ENCODE measurements around a stretch of chr20.

GRCh38 chr20:17638174-17638658, 43.8 kb downstream of the RRBP1 start:
- PRO-cap, 2 experiments: no peak in any of the 2 experiments

DNA sequence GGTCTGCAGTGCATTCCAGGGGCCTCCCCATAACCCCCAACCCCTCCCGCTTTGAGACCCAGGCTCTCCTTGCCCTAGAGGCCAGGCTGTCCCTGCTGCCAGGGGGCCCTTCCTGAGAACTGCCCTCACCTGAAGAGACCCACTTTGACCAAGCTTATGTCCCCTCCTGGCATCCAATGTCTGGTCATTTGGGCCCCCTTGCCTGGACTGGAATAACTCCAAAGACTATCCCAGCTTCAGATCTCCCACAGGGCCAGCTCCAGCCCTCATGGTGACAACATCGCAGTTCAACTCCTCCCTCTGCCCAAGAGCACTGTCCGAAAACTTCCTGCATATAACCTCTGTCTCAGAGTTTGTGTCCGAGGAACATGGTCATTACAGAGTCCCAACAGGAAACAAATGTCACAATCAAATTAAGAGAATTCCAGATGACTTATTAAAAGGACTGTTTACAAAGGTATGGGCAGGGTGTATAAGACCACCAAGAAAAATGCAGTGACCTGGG, 125.0 kb downstream of the BANF2 start:
- PRO-cap, 2 experiments: no peak in any of the 2 experiments

- PRO-cap, 2 experiments: no peak in any of the 2 experiments
These were observed 132.3 kb downstream of the SNX5 start for GRCh38 chr20:17836134-17836932.

DNA sequence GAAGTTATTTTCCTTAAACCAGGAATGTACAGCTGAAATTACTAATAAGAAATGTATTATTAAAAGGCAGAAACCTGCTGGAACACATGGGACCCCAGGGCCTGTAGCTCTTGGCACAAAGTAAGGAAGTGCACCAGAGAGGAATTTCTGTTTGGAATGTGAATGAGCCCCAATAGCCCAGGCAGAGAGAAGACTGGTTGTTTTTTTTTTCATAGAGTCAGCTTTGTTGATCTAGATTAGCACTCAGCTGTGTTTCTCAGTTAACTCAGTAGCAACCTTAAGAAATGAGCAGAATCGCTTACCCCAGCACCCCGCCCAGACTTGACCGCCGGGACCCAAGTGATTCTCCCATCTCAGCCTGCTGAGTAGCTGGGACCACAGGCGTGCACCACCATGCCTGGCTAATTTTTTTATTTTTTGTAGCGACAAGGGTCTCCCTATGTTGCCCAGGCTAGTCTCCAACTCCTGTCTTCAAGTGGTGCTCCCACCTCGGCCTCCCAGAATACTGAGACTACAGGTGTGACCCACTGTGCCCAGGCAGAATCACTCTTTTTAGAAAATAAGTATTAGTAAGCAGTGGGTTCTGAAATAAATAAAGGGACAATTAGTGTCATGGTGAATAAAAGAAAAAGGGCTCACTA, 2.8 kb downstream of the MGME1 start:
- PRO-cap, 2 experiments: no peak in any of the 2 experiments

- PRO-cap, 2 experiments: no peak in any of the 2 experiments
These were observed 42.8 kb downstream of the MGME1 start for GRCh38 chr20:18011438-18012105.

GRCh38 chr20:18267626-18268203, 20.6 kb upstream of the ZNF133 start:
- PRO-cap, 2 experiments: no peak in any of the 2 experiments

DNA sequence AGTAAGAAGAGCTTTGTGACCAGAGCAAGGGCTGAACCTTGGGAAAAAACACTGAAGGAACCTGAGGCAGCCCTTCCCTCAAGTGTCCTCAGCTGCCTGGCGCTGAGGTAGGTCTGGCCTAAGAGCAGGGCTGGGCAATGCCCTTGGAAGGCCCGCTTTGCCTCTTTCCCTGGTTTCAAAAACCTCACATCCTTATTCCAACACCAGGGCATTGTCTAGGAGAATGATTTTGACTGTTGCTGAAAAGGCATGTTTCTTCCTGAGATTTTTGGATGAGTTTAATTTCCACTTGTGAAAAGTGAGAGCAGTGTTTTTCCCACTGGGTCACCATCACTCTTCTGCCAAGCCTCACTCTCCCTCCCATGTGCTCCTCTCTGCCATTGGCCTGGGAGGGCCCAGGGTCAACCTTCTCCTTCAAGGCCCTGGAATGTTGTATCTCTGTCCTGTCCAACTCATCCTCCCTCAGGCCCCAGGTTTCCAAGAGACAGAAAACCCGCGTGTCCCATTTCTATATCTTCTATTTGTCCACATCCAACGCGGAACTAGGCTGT, 173.1 kb downstream of the SCP2D1 start:
- PRO-cap, 2 experiments: no peak in any of the 2 experiments

- PRO-cap, 2 experiments: no peak in any of the 2 experiments
These were observed 165.0 kb upstream of the SLC24A3 start for GRCh38 chr20:19047434-19047923.

GRCh38 chr20:19751026-19751658, 6.9 kb upstream of the RIN2 start:
- PRO-cap, 2 experiments: no peak in any of the 2 experiments

DNA sequence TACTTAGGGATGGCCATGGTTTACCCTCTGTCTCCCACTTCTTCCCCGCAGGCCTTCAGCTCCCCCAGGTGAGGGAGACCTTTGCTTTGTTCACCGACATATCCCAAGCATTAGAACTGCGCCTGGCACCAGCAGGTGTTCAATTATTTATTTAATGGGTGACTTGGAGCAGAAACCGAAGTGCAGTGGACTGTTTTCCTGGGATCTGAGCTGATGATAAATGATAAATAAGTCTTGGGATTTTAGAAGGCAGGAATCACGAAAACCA, 1.2 kb upstream of the RIN2 start:
- PRO-cap, 2 experiments: no peak in any of the 2 experiments

DNA sequence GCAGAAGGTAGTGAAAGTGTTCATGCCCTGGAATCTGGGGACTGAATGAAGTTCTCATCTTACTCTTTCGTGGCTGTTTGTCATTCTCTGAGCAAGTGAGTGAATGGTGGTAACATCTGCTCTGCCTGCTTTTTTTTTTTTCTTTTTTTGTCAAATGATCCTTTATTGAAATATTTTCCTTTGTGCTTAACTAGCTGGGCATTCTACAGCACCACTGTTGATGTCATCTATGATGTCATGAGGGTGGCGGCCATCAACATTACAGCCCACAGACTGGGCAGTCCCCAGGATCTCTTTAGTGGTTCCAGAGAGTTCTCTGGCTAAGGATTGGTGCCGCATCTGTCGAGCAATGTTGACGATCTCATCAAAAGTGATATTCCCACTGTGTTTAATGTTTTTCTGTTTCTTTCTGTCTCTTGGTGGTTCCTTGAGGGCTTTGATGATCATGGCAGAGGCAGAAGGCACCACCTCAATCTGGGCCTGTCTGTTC, 65.2 kb downstream of the RIN2 start:
- PRO-cap, 2 experiments: no peak in any of the 2 experiments

GRCh38 chr20:19888771-19889899, 128.0 kb upstream of the NAA20 start:
- PRO-cap, 2 experiments: no peak in any of the 2 experiments

DNA sequence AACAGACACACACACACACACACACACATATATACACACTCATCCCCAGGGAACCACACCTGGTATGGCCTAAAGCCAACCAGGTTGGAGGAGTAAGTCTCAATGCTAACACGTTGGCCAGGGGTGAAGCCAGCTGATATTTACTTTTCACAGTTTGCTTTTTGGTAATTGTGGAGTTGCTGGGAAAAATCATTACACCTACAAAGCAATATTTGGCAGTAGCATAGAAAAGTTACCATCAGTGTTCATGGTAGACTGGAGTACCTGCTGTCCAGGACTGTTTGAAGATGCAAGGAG, 50.3 kb upstream of the NAA20 start:
- PRO-cap, 2 experiments: no peak in any of the 2 experiments

DNA sequence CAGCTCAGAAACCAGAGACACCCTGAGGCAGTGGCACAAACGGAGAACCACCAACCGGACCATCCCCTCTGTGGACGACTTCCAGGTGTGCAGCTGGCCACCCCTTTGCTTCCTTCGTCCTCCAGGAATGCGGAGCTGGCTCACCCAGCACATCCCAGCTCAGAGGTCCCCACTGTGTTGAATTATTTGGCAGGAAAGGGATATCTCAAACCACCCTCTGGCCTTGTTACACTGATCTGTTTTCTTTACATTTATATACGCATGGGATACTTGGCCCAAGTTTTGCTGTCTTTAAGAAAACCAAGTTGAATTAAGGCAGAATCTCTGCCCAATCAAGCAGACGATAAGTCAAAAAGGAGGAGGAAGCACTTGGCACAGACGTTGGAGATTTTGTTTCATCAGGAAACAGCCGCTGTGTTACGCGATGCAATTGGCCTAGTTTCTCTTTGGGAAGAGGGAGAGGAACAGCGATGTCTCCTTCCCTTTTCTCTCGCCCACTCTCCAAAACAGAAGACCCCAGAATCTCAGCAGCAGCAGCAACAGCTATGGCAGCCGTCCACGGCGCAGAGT, 20.3 kb upstream of the NAA20 start:
- PRO-cap, 2 experiments: no peak in any of the 2 experiments

DNA sequence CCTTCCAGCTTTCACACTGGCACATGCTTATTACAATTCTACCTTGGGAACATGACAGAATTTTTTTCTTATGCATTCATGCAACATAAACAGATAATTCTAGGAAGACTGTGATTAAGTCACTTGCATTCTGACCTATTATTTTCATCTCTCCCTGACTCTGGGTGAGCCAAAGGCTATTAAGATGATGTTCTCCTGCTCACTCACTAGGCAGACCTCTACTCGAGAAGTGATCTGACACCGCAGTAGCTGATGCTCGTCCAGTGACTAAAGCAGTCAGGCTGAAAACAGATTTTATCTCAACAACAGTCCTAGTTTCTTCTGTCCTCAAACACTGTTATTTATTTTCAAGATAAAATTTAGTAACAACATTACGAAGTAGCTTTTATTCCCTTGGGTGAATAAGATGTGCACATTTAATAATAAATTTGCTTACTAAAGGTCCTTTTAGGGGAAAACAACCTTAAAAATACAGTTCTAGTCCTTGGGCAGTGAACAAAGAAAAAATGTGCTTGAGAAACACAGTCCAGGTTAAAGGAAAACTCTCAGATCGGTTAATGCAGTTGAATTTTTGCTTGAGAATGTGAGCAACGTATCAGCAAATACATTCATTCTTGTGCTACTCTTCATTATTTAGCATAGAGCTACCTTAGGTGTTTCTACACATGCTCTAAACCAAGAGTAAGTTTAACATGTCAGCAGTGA, 17.5 kb downstream of the NAA20 start:
- PRO-cap, 2 experiments: no peak in any of the 2 experiments

DNA sequence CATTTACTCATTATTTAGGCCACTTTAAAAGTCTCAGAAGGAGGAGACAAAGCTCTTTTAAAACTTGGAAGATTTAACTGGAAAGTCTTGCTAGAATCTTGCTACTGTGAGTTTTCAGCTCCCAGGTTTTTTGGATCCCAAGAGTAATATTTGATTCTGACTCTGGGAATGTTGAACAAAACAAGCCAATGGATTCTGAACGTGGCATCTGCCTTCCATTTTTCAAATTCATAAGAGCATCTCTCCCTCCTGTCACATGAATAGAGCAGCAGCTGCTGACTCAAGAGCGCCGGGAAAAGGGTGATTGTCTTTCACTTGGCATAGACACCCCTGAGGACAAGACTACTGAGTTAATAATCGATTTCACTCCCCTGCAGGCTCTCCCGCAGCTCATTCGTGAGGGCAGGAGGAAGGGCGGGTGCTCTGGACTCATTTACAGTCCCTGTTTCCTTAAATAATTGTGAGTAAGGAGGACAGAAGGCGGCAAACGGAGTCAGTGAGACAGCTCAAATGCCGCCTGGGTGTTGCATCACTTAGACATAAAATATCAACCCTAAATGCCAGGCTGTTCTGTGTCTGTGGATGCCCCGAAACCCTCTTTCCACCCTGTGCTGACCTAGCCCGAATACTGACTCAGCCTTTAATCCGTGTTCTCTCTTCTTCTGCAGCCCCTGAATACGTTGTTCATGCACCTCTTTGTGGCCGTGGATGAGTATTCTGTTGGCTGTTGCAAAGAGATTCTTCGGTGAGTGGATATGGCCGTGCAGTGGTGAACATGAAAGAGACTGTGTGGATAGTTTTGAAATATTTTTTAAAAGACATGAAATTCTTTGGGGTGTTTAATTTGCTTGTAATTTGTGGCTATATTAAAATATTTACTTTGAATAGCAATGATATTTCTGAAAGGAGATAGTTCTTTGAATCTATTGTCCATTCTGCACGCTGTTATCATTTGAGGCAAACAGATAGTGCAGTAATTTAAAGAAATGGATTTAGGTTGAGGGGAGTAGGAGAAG, 21.6 kb downstream of the CFAP61 start:
- PRO-cap, 2 experiments: no peak in any of the 2 experiments

DNA sequence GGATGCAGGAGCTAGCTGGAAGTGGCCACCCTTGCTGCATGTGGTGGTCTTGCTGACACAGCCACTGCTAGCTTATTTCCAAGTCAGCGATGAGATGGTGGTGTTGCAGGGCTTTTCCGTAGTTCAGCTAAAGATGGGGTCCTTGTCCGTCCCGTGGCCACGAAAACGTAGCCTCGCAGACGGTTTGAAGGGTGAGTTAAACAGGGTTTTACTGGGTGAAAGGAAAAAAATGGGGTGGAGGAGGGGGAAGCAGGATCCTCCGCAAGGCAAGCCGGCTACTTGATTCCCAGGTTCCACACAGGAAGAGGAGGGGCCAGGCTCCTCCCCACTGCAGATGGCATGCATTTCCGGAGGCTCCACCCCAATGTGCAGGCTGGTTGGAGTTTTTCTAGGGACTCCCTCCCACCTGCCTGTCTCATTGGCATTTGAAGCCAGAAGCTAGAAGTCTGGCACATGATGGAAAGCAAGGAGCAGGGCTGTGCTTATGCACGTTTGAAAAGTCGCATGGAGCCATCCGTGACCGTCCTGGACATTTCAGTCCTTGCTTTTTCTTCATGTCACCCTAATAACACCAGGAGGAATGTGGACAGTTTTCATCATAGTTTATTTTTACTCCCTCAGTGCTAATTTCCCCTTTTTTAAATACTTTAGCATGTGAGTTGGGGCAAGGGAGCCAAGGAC, 100.2 kb upstream of the INSM1 start:
- PRO-cap, 2 experiments: no peak in any of the 2 experiments

- PRO-cap, 2 experiments: no peak in any of the 2 experiments
These were observed 127.0 kb downstream of the INSM1 start for GRCh38 chr20:20494771-20495525.

DNA sequence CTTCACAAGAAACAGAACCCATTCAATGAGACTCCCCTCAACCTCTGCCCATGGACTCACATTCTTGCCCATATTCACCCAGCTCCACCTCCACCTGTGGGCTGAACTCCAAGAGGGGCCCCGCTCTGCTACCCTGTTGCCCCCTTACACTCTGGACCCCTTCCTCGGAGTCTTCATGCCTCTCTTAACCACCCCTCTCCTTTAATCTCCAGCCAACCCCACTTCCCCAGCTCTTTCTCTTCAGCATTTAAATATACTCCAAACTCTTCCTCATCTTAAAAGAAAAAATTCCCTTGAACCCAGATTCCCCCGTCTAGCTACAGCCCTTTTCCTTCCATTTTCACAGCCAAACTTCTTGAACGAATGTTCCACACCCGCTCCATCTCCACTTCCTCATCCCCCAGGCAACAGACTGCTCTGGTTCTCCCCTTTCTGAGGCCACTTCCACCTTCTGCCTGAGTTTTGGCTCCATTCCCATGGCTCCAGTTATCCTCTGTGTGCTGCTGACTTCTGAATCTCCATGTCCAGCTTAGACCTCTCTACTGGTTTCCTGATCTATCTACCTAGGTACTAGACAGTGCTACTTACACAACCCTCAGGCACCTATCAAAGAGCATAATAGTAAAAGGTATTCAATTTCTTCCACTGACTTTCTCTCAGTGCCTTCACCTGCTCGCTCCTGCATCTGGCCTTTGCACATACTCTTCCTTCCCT, 106.5 kb downstream of the RALGAPA2 start:
- PRO-cap, 2 experiments: no peak in any of the 2 experiments

- PRO-cap, 2 experiments: no peak in any of the 2 experiments
These were observed 42.7 kb downstream of the RALGAPA2 start for GRCh38 chr20:20669664-20670163.